Parotid gland (tissue), 1 donor: Measurements from ENCODE around the genes SMAD3 and MAP2K5.

GRCh38 chr15:66763228-66763651 is 61.2 kb downstream of the SMAD6 start:
- PRO-cap, result no peak

GRCh38 chr15:66865939-66866723 is 164.1 kb downstream of the SMAD6 start:
- PRO-cap, result no peak

DNA sequence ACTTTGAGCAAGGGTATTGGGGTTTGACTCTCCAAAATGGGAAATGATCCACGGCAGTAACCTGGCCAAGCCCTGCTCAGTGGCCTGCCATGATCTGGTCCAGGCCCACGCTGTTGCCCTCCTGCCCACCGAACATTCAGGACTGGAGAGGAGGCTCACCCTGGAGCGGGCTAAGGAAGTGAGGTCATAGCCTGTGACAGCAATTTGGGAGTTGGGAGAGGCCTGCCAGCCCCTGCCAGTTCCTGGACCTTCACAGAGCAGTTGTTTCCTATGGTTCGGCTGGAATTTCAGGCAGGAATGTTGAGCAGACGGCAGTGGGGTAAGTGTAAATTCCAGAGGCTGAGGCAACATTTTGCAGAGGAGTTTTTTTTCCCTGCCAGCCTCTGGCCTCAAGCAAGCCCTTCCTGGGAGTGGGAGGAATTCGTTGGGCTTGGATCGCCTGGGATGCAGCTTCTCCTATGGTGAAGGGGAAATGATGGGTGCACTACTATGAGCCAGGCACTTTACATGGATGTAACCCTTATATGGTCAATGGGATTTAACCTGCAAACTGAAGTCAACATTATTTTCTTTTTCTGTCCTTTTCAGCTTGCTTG is 21.1 kb upstream of the SMAD3 start:
- PRO-cap, result no peak

DNA sequence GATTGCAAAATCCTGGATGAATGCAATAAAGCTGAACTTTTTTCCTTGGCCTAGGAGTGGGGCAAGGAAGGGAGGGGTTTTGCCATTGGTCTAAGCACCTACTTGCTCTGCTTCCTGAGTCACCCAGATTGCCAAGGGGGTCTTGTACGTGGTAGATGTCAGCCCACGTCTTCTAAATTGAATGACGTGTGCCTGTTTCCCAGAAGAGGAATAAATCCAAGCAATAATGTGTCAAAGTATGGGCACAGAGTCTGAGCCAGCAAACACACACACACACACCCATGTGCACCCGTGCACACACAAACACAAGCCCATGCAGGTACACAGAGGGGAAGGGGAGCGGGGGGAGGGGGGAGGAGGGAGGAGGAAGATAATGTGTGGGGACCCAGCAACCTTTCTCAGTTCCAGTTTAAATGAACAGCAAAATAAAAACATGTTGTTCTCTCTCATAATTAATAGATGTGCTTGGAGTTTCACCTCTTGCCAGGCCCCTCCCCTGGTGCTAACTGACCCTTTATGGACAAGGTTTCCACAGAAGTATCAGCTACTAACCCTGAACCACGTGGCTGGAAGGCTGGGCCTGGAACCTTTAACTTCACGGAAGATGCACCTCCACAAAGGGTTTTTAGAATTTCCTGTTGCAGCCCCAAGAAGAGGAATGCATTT is 15.1 kb upstream of the SMAD3 start:
- PRO-cap, result no peak

DNA sequence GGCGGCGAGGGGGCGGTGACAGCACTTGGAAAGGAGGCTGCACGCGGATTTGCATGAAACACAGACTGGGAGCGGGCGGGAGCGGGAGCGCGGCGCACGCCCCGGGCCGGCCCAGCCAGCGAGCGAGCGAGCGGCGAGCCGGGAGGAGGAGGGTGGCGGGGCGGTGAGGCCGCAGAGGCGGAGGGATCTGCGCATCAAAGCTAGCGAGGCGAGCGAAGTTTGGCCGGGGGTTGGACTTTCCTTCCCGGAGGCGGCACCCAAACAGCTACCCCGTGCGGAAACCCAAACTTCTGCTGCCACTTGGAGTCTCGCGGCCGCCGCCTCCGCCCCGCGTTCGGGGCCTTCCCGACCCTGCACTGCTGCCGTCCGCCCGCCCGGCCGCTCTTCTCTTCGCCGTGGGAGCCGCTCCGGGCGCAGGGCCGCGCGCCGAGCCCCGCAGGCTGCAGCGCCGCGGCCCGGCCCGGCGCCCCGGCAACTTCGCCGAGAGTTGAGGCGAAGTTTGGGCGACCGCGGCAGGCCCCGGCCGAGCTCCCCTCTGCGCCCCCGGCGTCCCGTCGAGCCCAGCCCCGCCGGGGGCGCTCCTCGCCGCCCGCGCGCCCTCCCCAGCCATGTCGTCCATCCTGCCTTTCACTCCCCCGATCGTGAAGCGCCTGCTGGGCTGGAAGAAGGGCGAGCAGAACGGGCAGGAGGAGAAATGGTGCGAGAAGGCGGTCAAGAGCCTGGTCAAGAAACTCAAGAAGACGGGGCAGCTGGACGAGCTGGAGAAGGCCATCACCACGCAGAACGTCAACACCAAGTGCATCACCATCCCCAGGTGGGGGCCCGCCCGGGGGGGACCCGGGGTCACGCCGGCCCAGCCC is at the start of gene SMAD3:
SMAD3 (plus strand) TSS at position 56 of the 860 bp plus-strand sequence.
- PRO-cap, result bidirectional peak, plus-strand start at position 63 of the sequence, minus-strand start outside the sequence; unidirectional peak, plus-strand start at position 299 of the sequence; bidirectional peak, plus-strand start outside the sequence, minus-strand start at position 788 of the sequence

DNA sequence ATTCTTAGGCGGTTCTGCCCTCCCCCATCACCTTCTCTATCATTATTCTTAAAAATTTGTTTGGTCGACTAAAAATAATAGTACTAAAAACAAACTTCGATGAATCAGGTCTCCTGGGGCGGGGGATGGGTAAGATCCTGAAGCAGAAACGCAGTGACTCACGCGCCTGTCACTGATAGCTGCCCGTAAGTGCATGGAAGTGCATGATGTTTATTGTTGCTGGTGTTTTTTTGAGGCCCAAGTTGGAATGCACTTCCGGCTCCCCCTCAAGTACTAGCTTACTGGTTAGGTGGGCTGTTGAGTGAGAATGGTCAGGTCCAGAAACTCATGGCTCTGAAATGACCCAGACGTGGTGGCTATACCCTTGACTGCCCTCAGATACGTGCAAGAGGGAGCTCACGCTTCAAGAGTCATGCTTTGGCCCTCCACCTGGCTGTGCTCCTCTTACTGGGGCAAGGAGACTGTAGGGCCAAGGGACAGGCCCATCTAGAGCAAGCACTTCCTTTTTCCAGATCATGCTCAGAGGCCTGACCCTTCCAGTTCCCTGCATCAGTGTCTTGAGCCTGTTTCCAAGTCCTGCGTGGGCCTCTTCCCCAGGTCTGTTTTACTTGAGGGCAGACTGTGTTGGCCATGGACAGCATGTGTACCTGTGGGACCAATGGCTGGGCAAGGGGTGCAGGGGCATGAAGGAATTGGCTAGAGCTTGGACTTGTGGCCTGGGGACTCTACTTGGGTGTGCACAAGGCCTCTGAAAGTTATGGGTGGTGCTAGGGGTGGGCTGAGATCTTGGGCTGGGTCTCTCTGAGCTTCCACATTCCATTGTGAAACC is 11.0 kb downstream of the SMAD3 start:
- PRO-cap, result no peak

DNA sequence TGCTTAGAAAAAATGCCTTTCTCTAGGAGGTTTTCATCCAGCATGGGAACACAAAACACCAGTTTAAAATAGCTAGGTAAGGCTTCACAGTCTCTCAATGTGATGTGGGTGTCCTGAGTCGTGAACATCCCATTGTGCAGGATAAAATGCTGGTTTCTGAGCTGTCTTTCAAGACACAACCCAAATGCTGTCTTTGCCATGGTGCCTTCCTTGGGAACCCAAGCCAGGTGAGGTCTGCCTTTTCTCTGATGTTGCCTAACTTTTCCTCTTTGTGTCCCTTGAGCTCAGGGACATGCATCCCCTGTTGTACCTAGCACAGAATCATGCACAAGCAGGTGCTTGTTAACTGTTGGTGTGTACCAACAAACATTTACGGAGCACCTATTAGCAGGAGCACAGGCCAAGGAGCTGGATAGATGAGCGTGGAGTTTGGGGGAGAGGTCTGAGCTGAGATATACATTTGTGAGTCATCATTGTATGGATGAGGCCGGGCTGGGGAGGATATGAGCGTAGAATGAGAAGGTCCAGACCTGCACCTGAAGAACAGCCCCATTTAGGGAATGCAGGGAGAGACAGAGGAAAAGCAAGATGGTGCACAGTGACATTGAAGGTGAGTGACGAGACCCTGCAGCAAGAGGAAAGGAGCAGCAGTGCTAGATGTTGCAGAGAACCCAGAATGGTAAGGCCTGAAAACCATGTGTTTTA is 53.3 kb downstream of the SMAD3 start:
- PRO-cap, result no peak

DNA sequence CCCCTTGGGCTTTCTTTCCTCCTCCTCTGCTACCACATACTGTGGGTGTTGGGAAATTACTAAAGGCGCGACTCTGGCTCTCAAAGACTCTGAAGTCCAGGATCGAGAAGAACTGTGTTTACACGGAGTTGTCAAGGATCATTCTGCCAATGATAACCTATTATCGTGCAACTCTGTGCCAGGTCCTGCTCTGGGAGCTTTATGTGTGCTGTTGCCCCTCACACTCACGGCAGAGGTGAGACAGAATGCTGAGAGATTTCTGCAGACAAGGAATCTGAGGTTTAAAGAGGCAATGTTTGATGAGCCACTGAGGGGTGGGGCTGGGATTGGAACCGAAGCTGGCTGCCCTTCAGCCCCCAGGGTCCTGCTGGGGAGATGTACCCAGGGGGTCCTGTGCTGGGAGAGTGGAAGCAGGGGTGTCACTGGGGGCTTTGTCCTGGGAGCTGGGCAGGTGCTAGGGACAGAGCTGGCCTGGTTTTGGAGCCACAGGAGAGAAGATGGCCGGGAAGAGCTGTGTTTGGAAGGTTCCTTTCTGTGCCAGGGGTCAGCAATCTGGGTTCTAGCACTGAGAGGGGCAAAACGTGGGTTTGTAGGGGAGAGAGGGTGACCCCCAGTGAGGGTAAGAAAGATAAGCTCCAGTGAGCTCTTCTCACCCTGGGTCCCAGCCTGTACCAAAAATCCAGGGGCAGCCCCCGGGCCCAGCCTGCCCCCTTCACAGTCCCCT is 69.4 kb downstream of the SMAD3 start:
- PRO-cap, result no peak

DNA sequence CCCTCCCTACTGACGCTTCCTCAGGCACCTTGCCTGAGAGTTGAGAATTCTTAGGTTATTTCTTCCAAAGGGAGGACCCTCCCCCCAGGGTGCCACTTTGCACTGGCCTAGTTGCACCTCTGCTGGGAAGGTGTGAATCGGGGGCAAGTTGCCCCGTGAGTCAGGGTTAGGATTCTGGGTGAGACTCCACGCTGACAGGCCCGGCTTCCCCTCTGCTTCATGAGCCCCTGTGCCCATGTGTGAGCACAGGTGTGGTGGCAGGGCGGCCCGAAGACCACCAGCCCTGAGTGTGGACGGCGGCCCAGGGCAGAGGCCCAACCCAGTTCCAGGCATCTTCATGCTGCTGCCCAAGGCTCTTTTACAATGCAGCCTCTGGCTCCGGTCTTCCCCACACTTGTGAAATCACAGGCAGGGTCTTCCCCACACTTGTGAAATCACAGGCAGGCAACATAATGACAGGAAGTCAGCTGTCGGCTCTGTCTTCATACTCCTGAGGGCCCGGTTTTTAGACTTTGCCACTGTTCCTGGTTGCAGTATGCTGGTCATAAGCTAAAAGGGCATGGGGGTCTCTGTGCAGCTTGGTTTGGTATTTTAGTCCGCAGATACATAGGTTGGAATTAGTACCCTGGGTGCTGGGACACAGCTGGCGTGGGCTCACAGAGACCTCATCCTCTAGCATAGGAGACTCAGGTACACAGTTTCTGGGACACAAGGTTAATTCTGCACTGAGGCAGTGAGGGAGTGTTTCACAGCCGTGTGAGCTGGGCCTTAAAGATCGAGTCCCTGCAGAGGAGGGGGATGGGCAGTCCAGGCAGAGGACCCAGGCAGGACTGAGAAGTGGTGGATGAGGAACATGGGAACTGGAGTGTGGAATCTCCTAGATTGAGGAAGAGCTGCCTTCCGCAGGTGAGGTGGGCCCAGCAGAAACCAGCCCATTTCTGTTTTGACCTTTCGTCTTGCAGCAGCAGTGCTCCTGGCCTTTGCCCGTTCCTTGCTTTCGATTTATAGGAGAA is 78.7 kb downstream of the AAGAB start:
- PRO-cap, result no peak

- PRO-cap, result no peak
These were observed 74.7 kb downstream of the AAGAB start for GRCh38 chr15:67179273-67180594.

- PRO-cap, result no peak
These were observed 65.0 kb downstream of the AAGAB start for GRCh38 chr15:67189231-67190109.

- PRO-cap, result no peak
These were observed 31.3 kb downstream of the AAGAB start for GRCh38 chr15:67223016-67223667.

GRCh38 chr15:67479739-67480149 is 41.2 kb upstream of the C15orf61 start:
- PRO-cap, result no peak

DNA sequence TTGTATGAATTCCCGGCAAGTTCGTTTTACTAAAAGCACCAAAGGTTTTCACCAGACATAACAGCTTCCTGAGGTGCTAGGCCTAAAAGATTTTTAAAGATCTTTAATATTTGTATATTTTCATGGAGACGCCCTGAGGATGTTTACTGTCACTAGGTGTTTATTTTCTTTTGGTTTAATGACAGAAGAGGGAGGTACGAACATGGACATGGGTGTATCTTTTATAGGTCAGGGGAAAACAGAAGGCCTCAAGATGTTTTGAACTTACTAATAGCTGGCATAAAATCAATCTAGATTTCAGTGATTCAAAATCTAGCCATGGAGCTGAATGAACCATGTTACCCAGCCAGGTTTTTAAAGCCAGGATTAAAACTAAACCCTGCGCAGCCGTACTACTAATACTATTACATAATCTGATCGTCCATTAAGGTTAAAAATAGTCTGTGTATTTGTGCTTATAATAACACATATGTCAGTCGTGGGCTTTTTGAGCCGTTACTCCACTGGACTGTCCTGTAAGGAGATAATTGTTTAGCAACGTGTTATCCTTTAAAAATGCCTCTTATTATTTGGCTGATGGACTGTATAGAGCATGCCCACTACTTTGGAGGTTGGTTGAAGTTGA is 1.2 kb downstream of the C15orf61 start:
- PRO-cap, result no peak

DNA sequence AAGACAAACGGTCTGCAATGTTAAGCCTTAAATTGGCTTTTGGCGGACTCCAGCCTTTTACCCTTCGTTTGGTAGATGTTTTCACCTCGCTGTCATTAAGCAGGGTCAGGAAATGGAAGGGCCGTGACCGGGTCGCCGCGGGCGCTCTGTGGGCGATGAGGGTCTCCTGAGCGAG is 289 bp upstream of the MAP2K5 start:
- PRO-cap, result no peak

- PRO-cap, result bidirectional peak, plus-strand start at chr15:67542760, minus-strand start at chr15:67542610
These were observed at the start of gene MAP2K5 for GRCh38 chr15:67542502-67543651. TSS of gene MAP2K5 (plus strand) at chr15:67542703.

DNA sequence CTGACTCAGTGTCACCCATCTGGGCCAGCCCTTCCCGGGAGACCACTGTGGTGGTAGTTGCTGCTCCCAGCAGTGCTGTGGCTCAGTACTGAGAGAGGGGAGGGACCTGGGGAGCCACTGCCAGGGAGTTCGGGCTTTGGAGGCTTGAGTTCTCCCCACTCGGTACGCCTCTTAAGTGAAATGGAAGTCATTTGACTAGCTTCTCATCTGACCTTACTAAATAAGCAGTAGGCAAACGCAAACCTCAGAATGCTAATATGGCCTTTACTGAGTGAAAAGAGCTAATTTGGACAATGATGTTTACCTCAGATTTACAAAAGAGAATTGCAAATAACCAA is 16.1 kb downstream of the SKOR1 start:
- PRO-cap, result no peak

- PRO-cap, result unidirectional peak, plus-strand start at chr15:67946202
These were observed 107.9 kb upstream of the PIAS1 start for GRCh38 chr15:67945867-67946913.

DNA sequence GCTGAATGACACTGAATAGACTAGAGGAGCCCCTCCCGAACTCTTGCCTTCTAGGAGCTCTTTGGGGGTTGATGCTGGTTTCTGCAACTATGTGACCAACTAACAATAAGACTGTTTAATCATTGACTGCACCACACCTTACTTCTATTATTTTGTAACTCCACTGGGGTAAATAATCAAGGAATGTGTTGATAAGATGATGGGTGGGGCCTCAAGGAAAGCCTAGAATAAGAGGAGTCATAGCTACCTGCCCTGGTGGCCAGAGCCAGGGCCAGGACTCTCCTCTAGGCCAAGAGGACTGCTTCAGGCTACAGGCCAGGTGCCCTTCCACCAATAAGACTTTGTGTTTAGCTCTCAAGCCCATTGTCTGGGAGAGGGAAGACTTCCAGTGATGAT is 41.2 kb upstream of the PIAS1 start:
- PRO-cap, result no peak

GRCh38 chr15:68191821-68192761 is 13.0 kb downstream of the CALML4 start:
- PRO-cap, result no peak